Fibroblast of villous mesenchyme (primary cell): ENCODE results near the gene BTBD6.

GRCh38 chr14:105038565-105039230, 17.8 kb upstream of the CDCA4 start:
- CAGE, long polyA plus RNA, result no peak

DNA sequence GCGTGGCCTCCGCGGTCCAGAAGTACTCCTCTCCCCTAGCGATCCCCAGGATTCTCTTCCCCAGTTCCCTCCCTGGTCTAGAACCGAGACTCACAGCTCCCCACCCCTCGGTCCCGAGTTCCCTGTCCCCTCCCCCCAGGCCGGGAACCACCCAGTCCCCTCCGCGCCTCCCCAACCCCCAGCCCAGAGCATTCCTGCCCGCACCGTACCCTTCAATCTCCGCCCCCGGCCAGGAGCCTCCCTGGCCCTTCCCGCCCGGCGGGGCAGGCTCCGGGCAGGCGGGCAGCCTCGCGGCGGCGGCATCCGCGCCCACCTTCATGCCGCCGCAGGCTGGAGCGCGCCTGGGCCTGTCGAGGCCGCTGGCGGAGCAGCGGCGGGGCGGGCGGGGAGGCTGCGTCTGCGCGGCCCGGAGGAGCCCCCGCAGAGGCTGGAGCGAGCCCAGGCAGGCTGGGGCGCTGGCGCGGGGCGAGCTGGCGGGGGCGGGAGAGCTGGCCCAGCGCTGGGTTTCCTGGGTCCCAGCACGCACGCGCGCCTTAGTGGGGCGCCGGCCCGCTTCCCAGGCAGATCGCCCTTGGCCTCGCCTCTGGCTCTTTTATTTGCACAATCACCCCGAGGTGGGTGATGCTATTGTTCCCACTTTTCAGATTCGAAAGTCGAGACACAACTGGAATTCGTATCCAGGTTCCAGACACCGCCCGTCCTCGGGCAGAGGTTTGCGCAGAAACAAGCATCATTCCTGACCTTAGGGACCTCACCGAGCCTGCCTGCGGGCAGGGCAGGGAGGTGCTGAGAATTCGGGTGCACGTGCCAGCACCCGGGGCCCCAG, 22.3 kb upstream of the GPR132 start:
- CAGE, long polyA plus RNA, result no peak

DNA sequence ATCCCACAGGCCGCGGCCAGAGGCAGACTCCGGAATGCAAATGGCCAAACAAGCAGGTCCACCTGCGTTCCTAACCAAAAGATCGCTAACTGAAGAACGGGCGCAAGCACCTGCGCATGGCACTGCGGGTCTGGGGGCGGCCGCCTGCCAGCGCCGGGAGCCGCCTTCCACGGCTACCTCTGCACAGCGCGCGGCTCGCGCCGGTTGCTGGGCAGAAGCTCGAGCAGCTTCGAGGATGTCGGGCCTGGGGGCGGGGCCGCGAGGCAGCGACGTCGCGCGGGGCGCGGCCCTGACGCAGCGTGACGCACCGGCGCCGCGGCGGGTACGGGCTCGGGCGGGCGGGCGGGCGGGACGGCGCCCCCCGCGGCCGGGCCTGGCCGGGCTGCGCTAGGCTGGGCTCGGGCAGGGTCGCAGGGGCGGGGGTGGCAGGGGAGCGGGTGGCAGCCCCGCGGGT, at the start of gene BTBD6:
TSS of gene BTBD6 (plus strand) at position 295 of the 454 bp plus-strand sequence.
- CAGE, long polyA plus RNA, result no peak

DNA sequence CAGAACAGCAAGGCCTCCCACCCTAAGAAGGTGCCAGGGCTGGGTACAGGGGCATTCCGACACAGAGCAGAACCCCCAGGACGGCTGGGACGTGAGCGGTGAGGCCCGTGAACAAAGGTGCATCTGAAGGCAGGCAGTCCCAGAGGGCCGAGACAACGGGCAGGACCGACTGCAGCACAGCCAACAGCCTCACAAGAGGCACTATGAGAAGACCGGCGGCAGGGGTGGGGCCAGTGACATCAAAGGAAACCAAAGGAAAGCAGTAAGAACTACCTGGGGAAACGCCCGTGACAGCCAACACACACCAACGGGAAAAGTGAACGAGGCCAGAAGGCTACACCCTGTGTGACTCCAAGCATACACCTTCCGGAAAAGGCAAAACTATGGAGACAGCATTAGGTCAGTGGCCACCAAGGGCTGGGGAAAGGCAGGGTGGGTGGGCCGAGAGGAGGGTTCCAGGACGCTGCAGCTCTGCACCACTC, 9.2 kb downstream of the BTBD6 start:
- CAGE, long polyA plus RNA, result no peak

GRCh38 chr14:105366984-105367492, 31.3 kb upstream of the TEX22 start:
- CAGE, long polyA plus RNA, result no peak

- CAGE, long polyA plus RNA, result no peak
These were observed 30.3 kb upstream of the TEX22 start for GRCh38 chr14:105367973-105368601.

DNA sequence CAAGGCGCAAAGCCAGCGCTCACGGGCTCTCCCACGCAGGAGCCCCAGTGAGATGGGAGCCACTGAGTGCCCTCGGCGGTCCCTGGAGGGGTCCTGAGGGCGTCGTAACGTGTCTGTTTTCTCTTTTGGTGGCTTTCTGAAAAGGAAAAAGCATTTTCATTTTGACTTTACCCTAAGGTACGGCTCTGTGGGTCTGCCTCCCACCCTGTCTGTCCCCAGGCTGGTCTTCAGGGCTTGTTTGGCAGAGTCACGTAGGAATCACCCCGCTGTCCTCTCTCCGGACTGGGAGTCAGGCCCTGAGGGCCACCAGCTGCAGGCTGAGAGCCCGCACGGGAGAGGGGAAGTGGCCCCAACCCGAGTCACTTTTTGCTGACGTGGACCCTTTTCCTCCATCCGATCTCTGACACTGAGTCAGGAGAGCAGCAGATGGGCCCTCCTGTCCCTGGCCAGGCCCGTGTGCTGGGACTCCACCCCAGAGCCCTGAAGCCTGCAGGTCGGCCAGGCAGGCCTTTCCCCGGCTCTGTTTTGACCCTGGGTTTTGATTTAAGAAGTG, 12.7 kb upstream of the TEX22 start:
- CAGE, long polyA plus RNA, result no peak

- CAGE, long polyA plus RNA, result no peak
These were observed 8.1 kb upstream of the TEX22 start for GRCh38 chr14:105390187-105390744.

- CAGE, long polyA plus RNA, result no peak
These were observed 195 bp downstream of the CRIP2 start for GRCh38 chr14:105474961-105475071.

GRCh38 chr14:105485478-105486242, 1.0 kb upstream of the CRIP1 start:
- CAGE, long polyA plus RNA, result no peak

GRCh38 chr14:105537994-105538348, 11.6 kb downstream of the TMEM121 start:
- CAGE, long polyA plus RNA, result no peak

DNA sequence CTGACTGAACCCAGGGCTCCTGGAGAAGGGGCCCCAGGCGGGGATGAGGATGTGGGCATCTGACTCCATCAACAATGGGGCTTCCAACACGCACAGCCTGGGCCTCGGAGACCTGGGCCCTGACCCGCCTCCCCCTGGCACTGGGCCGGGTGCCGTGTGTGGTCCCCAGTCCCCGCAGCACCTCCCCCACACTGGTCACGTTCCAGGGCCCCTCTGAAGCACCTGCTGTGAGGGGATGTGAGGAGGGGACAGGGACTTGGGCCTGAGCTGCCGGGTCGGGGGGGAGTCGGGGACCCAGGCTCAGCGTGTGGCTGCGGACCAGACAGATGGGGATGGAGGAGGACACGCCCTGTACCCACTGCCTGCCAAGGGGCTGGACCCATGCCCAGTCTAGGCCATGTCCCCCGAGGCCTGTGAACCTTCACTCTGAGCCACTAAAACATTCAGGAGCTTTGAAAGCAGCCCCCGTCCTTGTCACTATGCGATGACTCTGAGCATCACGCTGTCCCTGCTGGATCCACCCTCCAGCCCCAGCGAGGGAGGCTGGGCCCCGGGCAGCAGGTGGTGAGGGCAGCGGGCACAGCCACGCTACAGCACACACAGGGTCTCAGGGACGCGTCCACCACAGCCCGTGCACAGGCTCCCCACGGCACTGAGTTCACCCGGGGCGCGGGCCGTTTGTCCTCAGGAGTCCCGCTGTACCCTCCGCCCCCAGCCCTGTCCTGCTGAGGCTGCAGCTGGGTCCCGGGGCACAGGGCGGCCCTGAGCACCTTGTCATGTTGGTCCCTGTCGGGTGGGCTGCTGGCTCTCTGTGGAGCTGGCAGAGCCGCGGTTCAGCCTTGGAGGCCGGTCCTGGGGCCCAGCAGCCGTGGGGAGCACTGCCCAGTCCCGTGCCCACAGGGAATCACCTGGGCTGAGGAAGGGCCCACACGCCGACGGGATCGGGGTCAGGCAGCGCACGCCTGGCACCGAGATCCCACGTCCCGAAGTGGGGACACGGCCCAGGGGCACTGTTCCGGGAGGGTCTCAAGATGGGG, 46.0 kb downstream of the TMEM121 start:
- CAGE, long polyA plus RNA, result no peak

DNA sequence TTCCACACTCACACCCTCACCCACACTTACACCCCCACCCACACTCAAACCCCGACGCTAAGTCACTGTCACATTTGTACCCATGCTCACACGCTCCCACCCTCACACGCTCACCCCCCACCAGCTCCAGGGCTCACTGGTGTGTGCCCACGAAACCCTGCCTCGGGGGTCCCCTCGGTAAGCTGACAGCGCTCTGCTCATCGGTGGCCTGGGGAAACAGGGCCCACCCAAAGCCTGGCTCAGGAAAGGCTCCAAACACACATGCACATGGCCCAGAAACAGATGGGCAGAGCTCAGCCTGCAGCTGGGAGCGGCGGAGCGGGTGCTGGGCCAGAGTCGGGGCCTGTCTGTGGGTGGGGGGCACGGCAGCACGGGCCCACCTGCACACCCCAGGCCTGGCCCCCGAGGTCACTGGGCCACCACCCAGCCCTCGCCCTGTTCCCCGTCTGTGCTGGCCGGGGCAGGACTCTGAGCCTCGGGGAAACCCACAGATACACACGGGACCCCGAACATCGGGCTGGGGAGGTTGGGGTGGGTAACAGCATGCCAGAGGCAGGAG, 164.9 kb downstream of the TMEM121 start:
- CAGE, long polyA plus RNA, result no peak

- CAGE, long polyA plus RNA, result no peak
These were observed 478.8 kb downstream of the TMEM121 start for GRCh38 chr14:106004840-106005972.

- CAGE, long polyA plus RNA, result no peak
These were observed 647.7 kb downstream of the TMEM121 start for GRCh38 chr14:106174063-106174519.

DNA sequence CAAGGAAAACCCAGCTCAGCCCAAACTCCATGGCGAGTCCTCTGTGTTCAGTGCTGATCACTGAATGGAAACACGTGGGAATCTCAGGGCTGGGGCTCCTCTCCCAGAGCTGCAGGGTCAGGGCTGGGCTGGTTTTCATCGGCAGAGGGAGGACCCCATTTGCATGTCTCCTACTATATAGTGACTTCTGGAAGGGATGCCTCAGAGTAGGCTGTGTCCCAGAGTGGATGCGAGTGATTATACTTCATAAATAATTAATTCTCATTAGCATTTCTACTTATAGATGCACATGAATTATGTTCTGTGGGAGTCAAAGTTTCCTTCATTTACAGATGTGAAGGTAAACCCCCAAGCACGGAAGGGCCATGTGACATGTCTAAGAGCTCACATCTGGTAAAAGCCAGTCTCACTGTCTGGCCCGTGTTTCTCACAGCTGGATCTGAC, 685.0 kb downstream of the TMEM121 start:
- CAGE, long polyA plus RNA, result no peak

GRCh38 chr14:106627488-106627822, 1101.1 kb downstream of the TMEM121 start:
- CAGE, long polyA plus RNA, result no peak